ENCODE measurements around a stretch of chr3.

- PRO-cap, result no peak
These were observed 114.8 kb upstream of the RPL32 start for GRCh38 chr3:12956035-12956669.

- PRO-cap, result no peak
These were observed 106.5 kb downstream of the IQSEC1 start for GRCh38 chr3:12966284-12967537.

DNA sequence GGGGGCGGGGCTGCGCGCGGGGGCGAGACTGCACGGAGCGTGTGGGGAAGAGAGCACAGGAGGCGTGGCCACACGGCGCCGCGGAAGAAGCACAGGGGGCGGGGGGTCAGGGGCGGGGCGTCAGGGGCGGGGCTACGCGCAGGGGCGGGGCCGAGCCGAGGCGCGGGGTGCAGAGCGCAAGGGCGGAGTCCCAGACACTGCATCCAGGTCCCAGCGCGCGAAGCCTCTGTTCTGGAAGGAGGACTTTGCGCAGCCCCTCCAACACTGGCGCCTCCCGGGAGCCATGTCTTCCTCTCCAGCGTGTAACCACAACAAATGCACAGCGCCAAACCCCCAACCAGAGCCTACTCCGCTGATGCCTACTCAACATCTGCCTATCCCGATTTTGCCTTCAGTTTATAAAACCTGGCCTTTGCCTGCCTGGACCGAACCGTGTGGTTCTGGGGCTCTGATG lies 105.4 kb downstream of the IQSEC1 start:
- PRO-cap, result bidirectional peak, plus-strand start at position 235 of the sequence, minus-strand start outside the sequence

DNA sequence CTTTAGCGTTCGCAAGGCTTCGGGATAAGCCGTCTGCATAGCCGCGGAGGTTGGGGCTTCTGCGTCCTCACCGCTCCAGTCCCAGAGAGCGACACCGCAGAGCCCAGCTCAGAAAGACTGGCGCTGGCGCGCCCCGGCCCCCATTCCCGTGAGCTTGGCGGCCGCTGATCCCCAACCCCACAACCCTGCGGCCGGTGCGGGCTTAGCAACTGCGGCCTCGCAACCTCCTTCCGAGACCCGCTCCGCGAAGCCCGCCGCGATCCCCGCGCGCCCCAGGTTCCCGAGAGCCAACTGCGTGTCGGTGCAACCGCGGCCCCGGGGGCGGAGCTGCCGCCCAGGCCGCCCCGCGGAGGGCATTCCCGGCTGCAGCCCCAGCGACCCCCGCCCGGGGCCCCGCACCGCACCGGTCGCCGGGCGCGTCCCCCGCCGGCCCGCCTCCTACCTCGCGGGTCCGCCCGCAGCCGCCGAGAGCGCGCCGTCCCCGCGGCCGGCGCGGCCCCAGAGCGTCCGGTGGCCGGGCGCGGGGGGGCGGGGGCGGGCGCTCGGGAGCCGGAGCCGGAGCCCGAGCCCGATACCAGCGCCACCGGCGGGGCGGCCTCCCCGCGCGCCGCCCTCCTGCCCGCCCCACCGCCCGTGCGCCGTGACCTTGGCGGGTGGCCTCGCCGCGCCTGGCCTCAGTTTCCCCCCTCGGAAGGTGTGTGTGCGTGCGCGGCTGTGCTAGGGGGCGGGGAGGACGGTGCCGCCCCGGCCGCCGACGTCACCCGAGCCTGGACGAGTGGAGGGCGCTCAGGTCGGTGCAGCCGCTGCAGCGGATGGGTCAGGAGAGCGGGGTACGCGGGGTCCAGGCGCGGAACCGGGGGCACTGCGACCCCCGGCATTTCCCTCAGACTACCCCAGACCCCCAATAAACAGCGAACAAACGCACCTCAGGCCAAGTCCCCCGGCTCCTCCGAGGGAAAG lies 79.3 kb downstream of the IQSEC1 start:
- PRO-cap, result bidirectional peak, plus-strand start at position 795 of the sequence, minus-strand start at position 771 of the sequence

DNA sequence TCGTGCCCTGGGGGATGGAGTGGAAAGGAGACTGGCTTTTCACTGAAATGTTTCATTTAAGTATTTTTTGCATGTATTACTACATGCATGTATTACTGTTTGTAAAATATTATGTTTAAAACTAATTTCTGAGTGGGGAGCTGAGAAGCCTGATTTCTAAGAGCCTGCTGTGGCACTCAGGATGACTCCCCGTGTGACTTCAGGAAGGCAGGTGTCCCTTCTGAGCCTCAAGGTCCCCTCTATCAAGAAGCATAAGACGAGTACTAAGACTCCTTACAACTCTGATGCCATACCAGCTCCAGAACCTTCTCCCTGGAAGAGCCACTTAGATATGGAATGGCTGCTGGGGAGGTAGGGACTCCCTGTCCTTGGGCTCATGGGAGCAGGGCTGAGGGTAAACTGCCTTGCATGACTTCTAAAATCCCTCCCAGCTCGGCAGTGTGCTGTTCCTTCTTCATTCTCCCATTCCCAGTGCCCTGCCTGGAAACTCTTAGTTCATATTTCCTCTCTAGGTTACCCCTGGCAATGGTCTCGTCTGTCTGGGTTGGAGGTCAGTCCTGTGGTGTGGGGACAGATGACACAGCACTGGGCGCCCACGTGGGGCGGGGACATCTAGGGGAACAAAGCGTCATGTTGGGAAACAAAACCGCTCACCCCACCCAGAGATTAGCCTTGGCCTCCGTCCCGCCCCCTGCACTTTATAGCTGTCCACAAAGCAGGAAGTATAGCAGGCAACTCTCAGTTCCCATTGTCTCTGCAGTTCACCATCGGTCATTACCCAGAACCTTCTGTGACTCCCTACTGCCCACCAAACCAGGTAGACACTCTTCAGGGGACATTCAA lies 74.1 kb downstream of the IQSEC1 start:
- PRO-cap, result no peak

- PRO-cap, result no peak
These were observed 70.6 kb downstream of the IQSEC1 start for GRCh38 chr3:13002633-13003060.

- PRO-cap, result no peak
These were observed 68.8 kb downstream of the IQSEC1 start for GRCh38 chr3:13004285-13005051.

DNA sequence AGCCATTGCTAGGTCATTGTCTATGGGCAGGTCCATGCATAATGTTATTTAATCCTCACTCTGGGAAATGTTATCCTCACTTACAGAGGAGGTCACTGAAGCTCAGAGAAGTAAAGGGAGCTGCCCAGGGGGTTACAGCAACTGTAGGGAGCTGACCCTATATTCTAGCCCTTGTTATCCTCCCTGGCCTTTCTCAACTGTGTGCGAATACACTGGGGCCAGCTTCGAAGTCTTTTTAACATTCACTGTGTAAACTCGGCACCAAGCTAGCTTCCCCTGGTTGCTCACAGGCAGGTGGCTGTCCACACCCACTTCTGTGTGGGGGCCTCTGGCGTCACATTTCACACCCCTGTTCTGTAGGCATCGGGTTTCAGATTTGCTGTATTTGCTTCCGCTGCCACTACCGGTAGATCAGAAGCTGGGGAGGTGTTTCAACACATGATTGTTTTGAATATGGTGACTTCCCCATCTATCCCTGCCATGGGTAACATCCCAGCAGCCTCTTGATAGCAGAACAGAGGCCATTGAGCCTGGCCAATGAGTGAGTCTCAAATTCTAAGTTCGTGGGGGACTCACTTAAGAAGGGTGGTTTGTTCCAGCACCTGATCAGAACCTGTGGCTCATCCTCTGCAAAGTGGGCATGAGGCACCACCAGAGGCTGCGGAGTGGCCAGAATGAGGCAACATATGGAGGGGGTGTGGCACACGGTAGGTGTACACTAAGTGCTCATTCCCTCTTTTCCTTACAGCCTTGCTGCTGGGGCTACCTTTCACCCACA lies 61.7 kb downstream of the IQSEC1 start:
- PRO-cap, result no peak

- PRO-cap, result unidirectional peak, minus-strand start at chr3:13021242
These were observed 52.1 kb downstream of the IQSEC1 start for GRCh38 chr3:13021021-13021580.

DNA sequence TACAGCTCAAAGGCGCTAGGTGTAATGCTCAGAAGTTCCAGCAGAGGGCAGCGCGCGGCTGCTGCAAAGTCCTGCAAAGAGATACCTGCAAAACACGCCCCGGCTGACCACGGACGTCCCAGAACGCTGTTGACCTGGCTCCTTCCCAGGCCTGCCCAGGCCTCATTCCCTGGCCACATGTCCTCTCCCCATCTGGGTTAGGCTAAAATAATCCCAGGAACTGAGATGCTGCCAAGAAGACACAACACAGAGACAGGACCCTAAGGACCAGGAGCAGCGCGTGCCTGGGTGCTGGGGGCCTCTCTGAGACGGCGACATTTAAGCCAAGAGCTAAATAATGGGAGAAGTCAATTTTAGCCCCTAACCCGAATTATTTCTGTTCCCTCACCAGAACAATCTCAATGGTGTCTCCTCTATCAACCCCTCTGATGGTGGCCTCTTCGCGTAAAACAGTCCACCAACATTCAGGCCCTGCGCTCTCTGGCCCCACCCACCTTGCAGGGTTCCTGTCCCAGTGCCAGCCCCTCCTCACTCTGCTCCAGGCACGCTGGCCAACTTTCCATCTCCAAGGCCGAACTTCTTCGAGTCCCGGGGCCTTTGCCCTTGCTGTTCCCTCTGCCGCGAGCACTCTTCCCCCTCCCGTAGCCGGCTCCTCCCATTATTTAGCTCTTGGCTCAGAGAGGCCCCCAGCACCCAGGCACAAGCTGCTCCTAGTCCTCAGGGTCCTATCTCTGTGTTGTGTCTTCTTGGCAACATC lies 19.2 kb upstream of the IQSEC1 start:
- PRO-cap, result no peak

DNA sequence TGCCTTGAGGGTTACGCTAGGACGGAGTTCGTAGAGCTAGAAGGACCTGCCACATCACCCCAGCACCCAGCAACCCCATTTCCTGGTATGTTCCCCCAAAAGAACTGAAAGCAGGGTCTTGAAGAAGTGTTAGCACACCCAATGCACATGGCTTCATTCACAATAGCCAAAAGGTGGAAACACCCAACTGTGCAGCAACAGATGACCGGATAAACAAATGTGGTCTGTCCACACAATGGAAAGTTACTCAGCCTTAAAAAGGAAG lies 157.7 kb downstream of the NUP210 start:
- PRO-cap, result no peak

GRCh38 chr3:13331808-13332996 lies 87.9 kb downstream of the NUP210 start:
- PRO-cap, result no peak

DNA sequence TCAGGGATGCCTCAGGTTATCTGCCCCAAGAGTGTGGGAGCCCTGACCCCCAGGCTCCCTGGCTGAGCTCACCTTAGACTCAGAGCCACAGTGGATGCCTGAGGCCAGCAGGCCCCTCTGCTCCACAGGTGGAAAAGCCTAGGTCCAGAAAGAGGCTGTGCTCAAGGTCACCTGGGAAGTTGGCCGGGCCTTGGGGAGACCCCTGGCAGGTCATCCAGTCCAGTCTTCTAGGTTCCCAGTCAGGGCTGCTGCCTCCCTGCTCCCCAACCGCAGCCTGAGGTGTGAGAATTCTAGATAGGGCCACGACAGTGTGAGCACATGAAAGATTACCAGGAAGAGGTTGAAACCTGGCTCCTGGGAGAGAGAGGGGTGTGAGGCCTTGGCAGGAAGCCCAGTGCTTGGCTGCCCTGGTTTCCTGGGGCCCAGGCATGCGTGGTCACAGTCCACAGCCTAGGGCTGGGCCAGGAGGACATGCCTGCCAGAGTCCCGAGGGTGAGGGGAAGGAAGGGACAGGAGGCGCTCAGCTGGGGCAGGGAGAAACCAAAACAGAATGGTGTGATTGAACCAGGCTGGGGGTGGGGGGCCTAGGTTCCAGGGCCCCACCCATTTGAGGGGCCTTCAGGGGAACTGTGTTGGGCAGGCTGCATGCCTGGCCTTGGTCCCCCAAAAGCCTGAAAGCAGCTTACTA lies 5.0 kb downstream of the HDAC11 start:
- PRO-cap, result unidirectional peak, plus-strand start at position 445 of the sequence

GRCh38 chr3:13525621-13526581 lies 23.0 kb upstream of the FBLN2 start:
- PRO-cap, result bidirectional peak, plus-strand start at chr3:13526018, minus-strand start at chr3:13526062; bidirectional peak, plus-strand start at chr3:13526495, minus-strand start at chr3:13526291

DNA sequence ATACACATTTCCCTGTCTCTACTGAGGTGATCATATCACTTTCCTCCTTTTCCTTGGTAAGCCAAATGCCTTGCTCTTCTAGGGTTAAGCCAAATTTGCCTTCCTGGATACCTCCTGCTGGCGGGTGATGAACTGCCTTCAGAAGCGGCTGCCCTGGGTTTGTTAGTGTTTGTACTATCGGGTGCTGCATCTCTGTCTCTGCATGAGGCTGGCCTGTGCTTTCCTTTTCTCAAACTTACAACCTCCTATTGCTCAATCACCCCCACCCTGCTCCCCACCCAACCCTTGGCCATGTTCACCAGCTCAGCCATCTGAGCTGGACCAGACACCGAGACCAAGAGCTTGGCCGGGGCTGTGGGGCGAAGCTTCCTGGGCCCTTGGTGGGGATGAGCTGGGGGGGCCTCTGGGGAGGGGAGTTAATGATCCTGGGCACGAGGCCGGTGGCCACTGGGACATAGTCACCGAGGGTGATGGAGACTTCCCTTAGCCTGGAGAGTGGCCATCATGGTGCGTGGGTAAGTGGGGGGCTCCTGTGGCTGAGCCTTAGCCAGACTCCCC lies 16.8 kb upstream of the FBLN2 start:
- PRO-cap, result no peak

GRCh38 chr3:13537690-13538219 lies 11.2 kb upstream of the FBLN2 start:
- PRO-cap, result no peak

DNA sequence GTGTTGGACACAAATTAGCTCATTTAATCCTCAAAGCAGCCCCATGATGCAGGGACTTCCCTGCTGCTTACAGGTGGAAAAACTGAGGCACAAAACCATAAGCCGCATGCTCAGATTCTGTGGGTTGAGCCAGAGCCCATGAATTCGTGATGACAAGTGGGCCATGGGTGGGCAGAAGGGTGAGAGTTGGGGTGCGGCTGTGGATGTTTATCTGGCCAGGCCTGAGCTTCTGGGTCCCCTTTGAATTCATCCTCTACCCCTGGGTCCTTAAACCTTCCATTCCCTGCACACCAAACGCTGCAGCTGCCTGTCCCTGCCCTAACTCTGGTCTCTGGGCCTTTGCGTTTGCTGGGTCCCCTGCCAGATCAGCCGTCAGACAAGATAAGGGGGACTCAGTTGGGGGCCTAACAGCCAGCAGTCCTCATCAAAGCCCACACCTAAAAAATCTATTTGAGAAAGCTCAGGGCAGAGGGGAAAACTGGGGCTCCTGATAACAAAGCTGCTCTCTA lies 26.3 kb downstream of the FBLN2 start:
- PRO-cap, result no peak

DNA sequence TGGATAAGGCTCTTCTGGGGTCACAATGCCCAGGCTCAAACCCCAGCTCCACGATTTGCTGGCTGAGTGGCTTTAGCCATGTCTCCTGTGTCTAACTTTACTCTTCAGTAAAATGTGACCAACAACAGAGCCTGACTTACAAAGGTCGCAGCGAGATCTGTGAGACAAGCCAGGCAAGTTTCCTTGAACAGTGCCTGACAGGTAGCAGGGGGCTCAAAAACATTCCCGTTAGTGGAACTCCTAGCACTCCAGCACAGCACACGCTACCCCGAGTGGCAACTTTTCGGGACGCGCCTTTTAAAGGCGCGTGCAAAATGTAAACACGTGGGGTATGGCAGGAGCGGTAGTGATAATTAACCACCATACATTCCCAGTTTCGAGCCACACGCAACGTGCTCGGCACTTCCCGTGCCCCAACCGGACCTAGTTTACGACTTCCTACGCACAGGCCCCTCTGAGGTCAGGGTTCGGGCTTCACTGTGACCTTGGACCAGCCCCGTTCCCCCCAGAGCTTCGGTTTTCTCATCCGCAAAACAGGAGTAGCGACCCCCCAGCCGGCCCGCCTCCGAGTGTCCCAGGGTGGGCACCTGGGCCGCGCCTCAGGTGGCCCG lies 608 bp downstream of the CHCHD4 start:
- PRO-cap, result bidirectional peak, plus-strand start at position 483 of the sequence, minus-strand start at position 419 of the sequence

- PRO-cap, result no peak
These were observed 540 bp downstream of the LSM3 start for GRCh38 chr3:14178994-14179720.

DNA sequence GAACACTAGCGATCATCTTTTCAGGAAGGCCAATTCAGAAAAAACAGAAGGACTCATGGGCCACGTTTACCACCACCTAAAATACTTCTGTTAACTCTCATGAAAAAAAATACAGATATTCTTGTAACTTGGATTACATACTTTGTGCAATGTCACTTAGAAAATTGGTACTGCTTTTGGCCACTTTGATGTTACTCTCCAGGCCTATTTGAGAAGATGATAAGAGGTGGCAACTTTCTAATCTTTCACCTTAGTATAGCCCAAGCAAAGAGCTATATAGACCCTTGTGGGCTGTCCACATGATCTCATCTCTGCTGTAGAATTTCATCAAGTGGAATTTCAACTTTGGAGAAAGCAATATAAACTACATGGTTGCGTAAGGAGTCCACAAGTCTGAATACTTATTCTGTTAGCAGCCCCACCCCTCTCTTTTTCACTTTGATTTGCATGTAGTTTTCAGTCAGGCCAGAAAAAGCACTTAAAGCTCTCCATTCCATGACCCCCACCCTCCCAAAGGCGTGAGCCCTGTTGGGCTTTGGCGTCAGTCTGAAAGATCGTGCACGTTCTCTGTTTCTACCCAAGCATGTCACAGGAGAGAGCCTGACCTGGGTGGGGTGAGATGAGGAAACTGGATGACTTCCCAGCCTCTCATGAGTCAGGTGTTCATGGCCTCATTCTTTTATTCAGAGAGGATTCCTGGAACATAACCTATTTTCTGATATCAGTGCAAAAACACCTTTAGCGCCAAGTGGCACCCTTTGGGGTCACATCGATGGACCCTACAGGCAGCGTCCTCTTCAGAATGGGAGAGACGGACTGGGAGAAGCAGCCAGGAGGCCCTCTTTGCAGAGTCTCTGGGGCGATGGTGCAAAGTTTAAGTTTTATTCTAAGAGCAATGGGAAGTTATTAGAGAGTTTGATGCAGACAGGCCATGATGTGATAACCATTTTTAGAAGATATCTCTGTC lies 55.6 kb downstream of the LSM3 start:
- PRO-cap, result no peak